HL-60 (cell line): ENCODE data around the gene GOLGA6L7.

DNA sequence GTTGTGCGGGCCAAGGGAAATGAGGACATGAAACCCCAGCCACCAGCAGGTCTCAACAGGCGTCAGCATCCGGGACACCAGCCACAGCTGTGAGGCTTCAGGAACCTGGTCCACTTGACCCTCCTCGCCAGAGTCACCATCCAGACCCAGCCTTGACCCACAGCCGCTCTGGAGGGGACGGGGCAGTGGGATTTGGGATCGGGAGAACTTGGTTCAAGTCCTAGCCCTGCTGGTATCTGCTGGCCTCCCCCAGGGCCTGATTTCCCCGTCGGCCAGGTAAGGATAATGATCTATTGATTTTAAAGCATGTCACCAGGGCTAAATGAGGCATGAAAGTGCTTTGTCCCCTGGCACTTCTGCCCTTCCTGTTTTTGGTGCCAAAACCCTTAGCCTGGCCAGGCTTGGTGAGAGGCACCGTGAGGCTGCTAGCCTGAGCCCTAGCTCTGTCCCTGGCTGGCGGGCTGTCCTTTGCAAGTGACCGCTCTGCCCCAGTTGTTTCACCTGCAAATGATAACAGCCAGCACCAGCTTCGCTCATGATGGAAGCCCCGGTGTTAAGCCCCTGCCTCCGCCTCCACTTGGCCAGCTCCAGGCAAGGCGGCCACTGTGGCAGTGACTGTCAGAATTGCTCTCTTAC lies 156.5 kb downstream of the OR4N4 start:
- RRBS: no CpG with 5 or more reads among the region's 16 CpGs

DNA sequence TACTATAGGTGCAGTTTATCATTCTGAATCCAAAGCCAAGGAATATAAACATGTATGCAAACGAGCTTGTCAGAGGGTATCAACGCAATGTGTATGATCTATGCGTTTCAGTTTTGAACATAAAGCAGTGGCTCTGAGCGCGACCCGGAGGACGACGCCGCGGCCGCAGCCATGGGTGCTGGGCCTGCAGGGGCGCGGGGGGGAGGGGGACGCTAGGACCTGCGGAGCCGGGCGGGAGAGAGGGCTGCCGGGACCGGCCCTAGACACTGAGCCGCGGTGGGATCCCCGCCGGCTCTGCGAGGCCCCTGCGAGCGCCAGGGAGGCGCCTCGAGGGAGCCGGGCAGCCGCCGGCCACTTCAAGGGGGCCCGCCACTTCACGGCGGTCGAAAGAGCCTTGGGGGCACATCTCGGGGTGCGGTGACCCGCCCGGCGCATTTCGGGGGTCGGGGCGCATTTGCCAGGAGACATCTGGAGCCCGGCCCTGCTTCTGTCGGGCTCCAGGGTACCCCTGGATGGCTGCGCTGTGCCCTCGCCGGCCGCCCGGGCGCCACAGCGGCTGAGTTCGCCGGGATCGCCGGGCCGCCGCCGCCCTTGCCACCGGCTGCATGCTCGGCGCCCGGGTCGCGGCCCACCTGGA lies 72.0 kb upstream of the NIPA1 start:
- RRBS: no CpG with 5 or more reads among the region's 65 CpGs

DNA sequence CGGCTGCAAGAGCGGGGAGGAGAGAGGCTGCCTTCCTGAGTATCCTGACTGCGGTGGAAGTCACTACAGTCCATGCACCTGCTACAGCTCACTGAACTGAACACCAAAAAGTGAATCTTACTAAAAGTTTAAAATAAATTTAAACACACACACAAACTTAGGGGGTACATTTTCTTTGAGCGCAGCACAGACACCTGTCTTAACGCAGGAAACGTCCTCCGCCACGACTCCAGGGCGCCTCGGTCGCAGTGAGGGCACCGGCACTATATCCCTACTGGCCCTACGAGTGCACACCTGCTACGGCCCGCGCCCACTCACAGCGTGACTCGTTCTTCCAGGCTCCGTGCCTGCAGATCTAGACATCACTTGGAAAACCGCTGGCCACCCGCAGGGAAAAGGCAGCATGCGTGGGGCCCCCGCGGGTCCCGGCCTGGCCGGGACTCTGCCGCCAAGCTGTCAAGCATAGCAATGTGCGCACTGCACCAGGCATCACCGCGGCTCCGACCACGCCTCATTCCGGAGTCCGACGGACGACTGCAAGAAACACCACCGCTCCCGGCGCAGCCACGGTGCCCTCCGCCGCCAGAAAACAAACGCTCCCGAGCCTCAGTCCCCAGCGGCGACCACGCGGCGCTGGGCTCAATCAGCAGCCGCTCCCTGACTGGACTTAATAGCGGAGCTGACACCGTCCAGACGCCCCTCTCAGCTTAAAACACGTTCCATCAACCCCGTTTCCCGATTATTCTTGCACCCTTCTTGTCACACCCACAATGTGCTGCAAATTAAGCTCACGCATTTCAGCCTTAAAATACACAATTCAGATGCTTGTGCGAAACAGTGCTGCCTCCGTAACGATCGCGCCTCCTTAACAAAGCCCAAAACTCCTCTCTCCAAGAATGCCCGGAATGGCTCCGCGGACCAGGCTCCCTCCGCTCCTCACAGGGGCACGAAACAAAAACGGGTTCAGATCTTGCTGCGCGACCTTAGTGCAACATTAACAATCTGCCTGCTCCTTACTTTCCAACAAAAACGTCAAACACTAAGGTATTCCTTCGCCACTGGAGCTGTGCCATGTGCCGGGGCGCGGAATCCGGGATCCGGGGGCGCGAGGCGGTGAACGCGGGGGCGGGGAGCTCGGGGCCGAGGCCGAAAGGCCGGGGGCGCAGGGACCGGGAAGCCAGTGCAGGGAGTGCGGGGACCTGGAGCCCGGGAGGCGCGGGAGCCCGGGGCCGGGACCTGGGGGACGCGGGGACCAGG lies 873 bp downstream of the CYFIP1 start:
- RRBS: no CpG with 5 or more reads among the region's 97 CpGs

DNA sequence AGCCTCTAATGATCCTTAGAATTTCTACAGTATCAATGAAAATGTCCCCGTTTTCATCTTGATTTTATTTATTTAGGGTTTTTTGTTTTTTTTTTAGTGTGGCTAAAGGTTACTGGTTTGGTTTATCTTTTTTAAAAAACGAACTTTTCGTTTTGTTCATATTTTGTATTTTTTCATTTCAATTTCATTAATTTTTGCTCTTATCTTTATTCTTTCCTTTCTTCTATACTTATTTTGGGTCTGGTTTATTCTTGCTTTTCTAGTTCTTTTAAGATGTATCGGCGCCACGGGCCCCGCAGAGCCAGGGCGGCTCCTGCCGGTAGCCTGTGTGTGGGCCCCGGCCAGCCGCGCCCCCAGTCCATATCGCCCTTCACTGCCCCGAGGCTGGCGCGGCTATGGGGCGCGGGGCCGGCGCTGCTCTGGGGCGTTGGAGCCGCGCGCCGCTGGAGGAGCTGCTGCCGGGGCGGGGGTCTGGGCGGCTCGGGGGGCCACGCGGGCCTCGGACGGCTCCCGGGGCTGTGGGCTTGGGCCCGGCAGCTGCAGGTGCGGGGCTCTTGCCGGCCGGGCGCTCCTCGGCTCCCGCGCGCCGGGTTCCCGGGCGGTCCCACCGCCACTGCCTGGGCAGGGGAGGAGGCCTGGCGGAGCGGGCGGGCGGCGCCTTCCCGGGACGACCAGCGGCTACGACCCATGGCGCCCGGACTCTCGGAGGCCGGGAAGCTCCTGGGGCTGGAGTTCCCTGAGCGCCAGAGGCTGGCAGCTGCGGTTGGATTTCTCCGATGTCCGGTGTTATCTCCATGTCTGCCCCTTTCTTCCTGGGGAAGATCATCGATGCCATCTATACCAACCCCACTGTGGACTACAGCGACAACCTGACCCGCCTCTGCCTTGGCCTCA lies 43.2 kb upstream of the GOLGA6L1 start:
- RRBS: no CpG with 5 or more reads among the region's 67 CpGs

GRCh38 chr15:23303334-23303586 lies 30.7 kb downstream of the GOLGA6L26 start:
- RRBS: no CpG with 5 or more reads among the region's 27 CpGs

DNA sequence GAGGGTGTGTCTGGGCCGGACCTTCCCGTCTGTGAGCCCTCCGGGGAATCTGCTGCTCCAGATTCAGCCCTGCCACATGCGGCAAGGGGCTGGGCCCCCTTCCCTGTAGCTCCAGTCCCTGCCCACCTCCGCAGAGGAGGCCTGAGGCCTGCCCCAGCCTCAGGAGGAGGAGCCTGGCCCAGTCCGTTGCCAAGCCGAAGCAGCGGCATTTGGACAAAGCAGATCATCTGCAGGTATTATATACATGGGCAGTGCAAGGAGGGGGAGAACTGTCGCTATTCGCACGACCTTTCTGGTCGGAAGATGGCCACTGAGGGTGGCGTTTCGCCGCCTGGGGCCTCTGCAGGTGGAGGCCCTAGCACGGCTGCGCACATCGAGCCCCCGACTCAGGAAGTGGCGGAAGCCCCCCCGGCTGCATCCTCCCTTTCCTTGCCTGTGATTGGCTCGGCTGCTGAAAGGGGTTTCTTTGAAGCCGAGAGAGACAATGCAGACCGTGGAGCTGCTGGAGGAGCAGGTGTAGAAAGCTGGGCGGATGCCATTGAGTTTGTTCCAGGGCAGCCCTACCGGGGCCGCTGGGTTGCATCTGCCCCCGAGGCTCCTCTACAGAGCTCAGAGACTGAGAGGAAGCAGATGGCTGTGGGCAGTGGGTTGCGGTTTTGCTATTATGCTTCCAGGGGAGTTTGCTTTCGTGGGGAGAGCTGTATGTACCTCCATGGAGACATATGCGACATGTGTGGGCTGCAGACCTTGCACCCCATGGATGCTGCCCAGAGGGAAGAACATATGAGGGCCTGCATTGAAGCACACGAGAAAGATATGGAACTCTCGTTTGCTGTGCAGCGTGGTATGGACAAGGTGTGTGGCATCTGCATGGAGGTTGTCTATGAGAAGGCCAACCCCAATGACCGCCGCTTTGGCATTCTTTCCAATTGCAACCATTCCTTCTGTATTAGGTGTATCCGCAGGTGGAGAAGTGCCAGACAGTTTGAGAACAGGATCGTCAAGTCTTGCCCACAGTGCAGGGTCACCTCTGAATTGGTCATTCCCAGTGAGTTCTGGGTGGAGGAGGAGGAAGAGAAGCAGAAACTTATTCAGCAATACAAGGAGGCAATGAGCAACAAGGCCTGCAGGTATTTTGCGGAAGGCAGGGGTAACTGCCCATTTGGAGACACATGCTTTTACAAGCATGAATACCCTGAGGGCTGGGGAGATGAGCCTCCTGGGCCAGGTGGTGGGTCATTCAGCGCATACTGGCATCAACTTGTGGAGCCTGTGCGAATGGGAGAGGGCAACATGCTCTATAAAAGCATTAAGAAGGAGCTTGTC lies 844 bp downstream of the MKRN3 start:
- RRBS: 9% methylated on average over 1 of the region's 41 CpGs

- RRBS: no CpG with 5 or more reads among the region's 9 CpGs
These were observed 3.3 kb upstream of the NDN start for GRCh38 chr15:23690184-23691056.

DNA sequence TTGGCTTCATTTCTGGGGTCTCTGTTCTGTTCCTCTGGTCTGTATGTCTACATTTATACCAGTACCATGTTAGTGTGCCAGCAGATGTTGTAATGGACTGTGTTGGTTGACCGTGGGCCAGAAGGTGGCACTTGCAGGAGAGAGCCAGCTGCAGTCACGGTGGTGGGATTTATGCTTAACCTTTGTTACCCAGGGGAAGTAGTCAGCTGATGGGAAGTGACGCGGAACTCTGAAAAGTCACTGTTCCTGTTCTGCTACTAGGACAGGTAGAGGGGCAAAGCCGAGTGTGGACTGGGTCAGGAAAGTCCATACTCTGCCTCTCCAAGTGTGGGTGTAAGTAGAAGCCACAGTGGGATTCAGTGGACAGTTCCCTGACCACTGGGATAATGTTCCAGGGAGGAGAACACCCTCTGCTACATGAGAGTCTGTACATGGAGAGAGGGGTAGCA lies 420.5 kb upstream of the NDN start:
- RRBS: no CpG with 5 or more reads among the region's 5 CpGs

DNA sequence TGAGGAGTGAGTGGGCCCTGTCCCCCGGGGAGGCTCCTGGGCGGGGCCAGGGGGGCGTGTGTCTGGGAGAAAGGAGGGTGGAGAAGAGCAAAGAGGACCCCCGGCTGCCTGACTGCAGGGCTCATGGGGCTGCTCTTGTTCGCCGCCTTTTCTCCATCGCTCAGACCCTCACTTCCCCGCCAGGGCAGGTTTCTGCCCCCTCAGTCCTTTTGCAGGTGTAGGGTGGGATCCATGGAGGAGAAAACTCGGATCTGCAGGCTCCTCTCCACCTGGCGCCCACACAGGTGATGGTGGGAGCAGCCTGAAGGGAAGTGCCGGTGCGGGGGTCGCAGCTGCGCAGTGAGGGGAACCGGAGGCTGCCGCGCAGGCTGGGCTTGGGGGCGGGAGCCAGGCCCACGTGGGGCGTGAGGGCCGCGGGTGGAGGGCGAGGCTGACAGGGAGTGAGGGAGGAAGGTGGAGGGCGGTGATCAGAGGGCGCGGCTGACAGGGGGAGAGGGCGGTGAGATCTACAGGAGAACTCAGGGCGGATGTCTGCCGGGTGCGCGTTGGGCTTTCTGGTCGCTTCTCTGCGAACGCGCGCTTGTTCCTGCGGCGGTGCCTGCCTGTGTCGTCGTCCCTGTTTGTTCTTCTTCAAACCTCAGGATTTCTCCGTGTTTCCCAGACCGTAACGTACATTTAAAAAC lies 198.2 kb upstream of the NPAP1 start:
- RRBS: 36% methylated on average over 3 of the region's 43 CpGs

GRCh38 chr15:24852172-24852738 lies 102.5 kb upstream of the SNRPN start:
- RRBS: no CpG with 5 or more reads among the region's 3 CpGs

DNA sequence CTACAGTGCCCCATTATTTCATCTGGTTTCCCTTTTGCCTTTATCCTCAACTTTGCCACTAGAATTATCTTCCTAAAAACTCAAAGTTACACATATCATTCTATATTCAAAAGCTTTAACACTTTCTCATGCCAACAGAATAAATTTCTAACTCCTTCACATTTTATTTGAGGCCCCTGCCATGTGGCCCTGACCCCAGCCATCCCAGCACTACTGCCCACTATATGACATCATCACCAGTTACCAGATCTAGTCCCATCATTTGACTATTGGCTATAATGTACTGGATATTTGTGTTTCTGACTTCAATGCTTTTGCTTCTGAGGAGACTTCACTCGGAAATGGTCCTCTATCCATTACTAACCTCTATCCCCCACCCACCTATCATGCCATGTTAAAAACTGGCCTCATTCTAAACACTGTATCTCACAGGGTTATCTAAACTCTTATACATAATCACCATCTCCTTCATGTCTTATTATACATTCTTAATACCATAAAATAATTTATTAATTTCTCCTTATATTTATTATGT lies 23.6 kb downstream of the UBE3A start:
- RRBS: no CpG with 5 or more reads among the region's 1 CpG

- RRBS: 100% methylated on average over 1 of the region's 30 CpGs
These were observed 144.9 kb downstream of the ATP10A start for GRCh38 chr15:25718040-25718720.

DNA sequence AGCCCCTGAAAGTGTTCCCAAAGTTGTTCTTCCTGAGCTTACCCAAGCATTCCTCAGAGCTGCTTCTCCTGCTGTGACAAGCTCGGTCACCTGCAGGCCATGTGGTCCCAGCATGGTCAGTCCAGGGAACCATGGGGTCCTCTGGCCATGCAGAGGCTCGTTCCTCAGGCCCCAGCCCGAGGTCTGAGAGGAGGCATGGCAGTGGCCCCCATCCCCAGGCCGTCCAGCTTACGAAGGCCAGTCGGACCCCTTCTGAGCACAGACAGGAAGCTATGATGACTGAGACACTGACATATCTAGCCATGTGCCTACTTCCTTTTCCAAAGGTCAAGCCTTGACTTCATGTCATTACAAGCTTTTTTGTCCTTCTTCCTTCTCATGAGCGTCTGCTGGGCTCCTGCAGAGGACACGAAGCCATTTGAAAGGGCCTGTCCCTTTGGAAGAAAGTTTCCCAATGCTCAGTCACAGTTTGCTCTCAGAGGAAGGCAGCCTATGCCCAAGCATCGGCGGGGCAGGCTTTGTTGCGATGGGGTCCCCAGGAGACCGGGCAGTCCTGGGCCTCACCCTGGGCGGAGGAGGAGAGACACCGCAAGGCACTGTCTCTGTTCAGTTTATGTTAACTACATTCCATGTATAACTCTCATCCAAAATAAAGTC lies 79.3 kb downstream of the ATP10A start:
- RRBS: no CpG with 5 or more reads among the region's 14 CpGs

DNA sequence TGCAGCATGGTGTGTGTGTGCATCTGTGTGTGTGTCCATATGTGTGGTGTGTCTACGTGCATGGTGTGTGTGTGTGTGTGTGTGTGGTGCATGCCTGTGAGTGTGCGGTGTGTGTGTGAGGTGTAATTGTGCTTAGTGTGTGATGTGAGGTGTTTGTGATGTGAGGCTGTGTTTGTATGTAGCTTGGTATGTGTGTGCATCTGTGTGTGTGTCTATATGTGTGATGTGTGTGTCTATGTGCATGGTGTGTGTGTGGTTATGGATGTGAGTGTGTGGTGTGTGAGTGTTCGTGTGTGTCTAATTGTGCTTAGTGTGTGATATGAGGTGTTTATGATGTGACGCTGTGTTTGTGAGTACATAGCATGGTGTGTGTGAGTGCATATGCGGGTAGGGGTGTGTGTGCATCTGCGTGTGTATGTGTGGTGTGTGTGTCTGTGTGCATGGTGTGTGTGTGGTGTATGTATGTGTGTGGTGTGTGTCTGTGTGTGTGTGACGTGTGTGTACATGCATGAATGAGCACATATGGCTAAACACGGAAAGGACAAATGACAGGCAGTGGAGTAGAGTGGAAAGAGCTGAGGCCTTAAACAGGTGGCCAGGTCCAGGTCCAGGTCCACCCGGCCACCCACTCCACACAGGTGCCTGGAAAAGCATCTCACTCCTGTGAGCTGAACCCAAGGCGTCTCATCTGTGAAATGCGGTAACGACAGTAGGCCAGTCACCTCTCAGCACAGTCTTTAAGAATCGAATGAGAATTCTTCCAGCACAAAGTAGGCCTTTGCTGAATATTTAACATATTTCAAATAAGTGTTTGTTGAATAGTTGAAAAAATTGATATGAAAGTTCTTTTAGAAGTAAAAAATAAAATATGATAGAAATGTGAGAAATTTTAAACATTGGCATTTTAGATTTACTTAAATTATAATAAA lies 58.8 kb downstream of the ATP10A start:
- RRBS: no CpG with 5 or more reads among the region's 13 CpGs

DNA sequence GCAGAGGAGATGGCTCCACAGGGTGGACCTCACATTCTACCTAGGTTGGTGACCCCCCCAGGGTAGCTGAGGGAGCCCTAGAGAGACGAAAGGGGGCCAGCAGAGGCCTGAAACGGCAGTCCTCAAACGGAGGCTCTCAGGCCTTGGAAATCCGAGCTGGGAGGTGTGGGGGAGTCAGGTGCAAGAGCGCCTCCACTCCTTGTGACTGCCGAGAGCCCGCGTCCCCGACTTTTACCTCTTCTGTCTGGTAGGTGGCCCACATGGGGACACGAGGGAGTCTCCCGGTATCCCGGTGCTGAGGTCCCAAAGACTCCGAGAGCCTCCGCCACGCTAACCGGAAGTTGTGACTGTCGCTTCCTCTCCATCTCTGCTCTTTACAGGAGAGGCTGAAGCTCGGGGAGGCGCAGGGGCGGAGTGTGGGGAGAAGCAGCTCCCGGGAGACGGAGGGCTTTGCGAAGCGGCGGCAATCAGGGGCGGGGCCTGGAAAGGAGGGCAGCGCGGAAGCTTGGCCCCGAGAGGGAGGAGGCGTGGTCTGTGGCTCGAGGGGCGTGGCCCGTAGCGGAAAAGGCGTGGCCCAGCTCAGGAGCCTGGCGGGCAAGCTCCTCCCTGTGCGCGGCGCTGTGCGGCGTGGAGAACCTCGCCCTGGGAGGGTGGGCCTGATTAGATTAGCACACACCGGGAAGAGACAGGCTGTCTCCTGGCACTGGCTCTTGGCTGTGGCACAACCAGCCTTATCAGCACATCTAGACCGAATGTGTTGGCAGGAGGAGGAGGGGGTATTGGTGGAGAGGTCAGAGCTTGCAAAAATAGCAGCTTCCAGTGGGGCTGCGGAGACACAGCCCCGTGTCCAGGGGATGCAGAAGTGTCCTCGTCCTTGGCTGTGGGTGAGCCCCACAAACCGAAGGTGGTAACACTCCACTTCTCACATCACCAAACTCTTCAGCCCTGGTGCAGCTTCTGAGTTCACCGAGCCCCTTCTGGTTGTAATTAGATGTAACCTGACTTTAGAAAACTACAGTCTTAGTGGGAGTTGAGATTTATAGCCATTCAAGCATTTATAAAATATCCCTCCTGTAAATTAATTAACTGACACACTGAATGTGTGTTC lies 143.8 kb downstream of the GABRB3 start:
- RRBS: 95% methylated on average over 8 of the region's 49 CpGs

GRCh38 chr15:26638222-26638500 lies 134.7 kb downstream of the GABRB3 start:
- RRBS: no CpG with 5 or more reads among the region's 3 CpGs

GRCh38 chr15:28160422-28161169 lies 61.5 kb upstream of the OCA2 start:
- RRBS: no CpG with 5 or more reads among the region's 20 CpGs

- RRBS: no CpG with 5 or more reads among the region's 26 CpGs
These were observed 58.7 kb downstream of the GOLGA6L7 start for GRCh38 chr15:28789503-28790445.

- RRBS: no CpG with 5 or more reads among the region's 12 CpGs
These were observed at the start of gene GOLGA6L7 for GRCh38 chr15:28848457-28848813. TSS of gene GOLGA6L7 (minus strand) at chr15:28848644.

- RRBS: no CpG with 5 or more reads among the region's 27 CpGs
These were observed 1.1 kb downstream of the APBA2 start for GRCh38 chr15:28886754-28887479.